Right lobe of liver (tissue), 4 donors: ENCODE measurements around the genes GPRC5D and H2AJ.

DNA sequence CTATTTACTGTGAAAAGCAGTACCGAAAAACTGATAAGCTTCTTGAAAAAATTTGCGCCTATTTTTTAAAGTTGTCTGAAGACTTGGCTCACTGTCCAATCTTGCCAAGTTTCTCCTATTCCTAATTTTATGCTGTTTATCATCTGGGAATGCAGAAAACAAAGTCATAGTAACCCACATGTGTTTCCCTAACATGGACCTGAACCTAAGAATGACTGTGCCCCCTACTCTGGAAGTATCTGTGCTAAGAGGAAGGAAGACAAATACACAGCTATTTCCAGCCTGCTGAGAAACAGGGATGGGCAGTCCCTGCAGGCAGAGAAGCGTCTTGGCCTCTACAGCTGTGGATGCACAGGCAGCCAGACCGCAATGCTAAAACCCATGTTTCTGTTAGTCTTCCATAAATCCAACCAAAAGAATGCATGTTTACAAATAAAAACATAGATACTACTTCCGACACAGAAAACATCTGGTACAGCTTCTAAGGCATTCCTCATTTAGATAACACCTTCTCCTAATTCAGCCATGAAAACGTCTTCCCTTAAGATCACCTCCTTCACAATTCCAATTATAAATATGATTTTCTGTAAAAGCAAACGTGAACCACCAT, 56.1 kb downstream of the DUSP16 start:
- PRO-cap, 4 experiments = peak in 1 of 4 experiments; most common plus-strand start position 318 of the sequence (in 1); most common minus-strand start position 241 of the sequence (in 1)
- RAMPAGE, long total RNA, 2 experiments = no peak in any of the 2 experiments

DNA sequence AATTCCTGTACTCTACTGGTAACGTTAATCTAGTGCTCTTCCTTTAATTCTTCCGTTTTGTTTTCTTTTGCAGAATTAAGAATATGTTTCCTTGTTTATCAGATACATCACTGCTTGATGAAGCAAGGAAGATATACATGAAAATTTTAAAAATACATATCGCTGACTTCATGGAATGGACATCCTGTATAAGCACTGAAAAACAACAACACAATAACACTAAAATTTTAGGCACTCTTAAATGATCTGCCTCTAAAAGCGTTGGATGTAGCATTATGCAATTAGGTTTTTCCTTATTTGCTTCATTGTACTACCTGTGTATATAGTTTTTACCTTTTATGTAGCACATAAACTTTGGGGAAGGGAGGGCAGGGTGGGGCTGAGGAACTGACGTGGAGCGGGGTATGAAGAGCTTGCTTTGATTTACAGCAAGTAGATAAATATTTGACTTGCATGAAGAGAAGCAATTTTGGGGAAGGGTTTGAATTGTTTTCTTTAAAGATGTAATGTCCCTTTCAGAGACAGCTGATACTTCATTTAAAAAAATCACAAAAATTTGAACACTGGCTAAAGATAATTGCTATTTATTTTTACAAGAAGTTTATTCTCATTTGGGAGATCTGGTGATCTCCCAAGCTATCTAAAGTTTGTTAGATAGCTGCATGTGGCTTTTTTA, 3.9 kb downstream of the CDKN1B start:
- PRO-cap, 4 experiments = peak in 1 of 4 experiments; most common plus-strand start position 162 of the sequence (in 1)
- RAMPAGE, long total RNA, 2 experiments = no peak in any of the 2 experiments

DNA sequence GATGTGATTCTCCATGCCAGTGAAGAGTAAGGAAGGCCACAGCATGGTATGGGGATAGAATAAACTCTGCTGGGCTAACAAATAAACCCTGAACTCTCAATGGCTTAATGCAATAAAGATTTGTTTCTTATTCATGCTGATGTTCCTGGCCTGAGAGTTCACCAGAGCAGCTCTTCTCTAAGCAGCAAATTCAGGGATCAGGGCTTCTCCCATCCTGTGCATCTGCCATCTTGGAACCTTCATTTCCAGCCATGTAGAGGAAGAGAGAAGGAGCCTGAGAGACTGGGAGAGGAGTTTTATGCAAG, 20.7 kb upstream of the APOLD1 start:
- PRO-cap, 4 experiments = no peak in any of the 4 experiments
- RAMPAGE, long total RNA, 2 experiments = no peak in any of the 2 experiments

- PRO-cap, 4 experiments = peak in 4 of 4 experiments; most common plus-strand start chr12:12787065 (in 4); most common minus-strand start chr12:12786976 (in 2)
- RAMPAGE, long total RNA, 2 experiments = no peak in any of the 2 experiments
Measured at GRCh38 chr12:12786698-12787218, 1.3 kb downstream of the APOLD1 start.

DNA sequence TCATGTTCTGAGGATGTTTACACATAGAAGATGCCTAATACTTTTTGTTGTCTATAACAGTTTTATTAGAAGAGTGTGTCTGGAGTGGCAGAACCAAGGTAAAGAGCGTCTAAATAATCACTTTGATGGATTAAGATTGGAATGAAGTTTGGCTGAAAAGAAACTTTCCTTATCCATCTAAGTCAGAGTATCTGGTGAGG, 18.6 kb downstream of the DDX47 start:
- PRO-cap, 4 experiments = no peak in any of the 4 experiments
- RAMPAGE, long total RNA, 2 experiments = no peak in any of the 2 experiments

- PRO-cap, 4 experiments = no peak in any of the 4 experiments
- RAMPAGE, long total RNA, 2 experiments = no peak in any of the 2 experiments
Measured at GRCh38 chr12:12909940-12910554, 18.7 kb downstream of the GPRC5A start.

DNA sequence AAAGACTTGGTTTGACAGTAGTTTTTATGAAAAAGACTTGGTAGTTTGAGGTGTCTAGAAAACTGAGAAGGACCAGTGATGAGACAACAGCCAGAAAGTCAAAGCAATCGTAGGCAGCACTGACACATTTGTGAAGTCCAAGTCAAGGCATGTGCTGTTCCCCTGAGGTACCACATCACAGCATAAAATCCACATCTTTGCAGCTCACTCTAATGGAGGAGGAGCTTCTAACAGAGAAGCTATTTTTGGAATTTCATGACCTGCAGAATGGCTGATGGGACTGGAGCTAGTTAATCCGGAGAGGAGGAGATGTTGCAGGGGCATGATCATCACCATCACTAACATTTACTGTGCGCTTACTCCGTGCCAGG, 28.7 kb downstream of the GPRC5A start:
- PRO-cap, 4 experiments = no peak in any of the 4 experiments
- RAMPAGE, long total RNA, 2 experiments = no peak in any of the 2 experiments

GRCh38 chr12:12949341-12949750, 2.6 kb downstream of the GPRC5D start:
- PRO-cap, 4 experiments = no peak in any of the 4 experiments
- RAMPAGE, long total RNA, 2 experiments = no peak in any of the 2 experiments

GRCh38 chr12:12951875-12952621, at the start of gene GPRC5D:
TSS of gene GPRC5D (minus strand) at chr12:12952170.
- PRO-cap, 4 experiments = no peak in any of the 4 experiments
- RAMPAGE, long total RNA, 2 experiments = no peak in any of the 2 experiments

GRCh38 chr12:13000970-13001697, 1.1 kb upstream of the HEBP1 start:
- PRO-cap, 4 experiments = peak in 3 of 4 experiments; most common plus-strand start chr12:13001511 (in 2); most common minus-strand start chr12:13001150 (in 1)
- RAMPAGE, long total RNA, 2 experiments = no peak in any of the 2 experiments

- PRO-cap, 4 experiments = no peak in any of the 4 experiments
- RAMPAGE, long total RNA, 2 experiments = no peak in any of the 2 experiments
Measured at GRCh38 chr12:13114253-13114967, 10.9 kb upstream of the GSG1 start.

GRCh38 chr12:13197765-13198716, 1.5 kb downstream of the EMP1 start:
- PRO-cap, 4 experiments = peak in 2 of 4 experiments; most common plus-strand start chr12:13198020 (in 1); most common minus-strand start chr12:13197932 (in 2)
- RAMPAGE, long total RNA, 2 experiments = no peak in any of the 2 experiments

- PRO-cap, 4 experiments = no peak in any of the 4 experiments
- RAMPAGE, long total RNA, 2 experiments = no peak in any of the 2 experiments
Measured at GRCh38 chr12:13211519-13212206, 15.1 kb downstream of the EMP1 start.

GRCh38 chr12:13256392-13256661, 59.8 kb downstream of the EMP1 start:
- PRO-cap, 4 experiments = no peak in any of the 4 experiments
- RAMPAGE, long total RNA, 2 experiments = no peak in any of the 2 experiments

- PRO-cap, 4 experiments = peak in 3 of 4 experiments; most common plus-strand start chr12:13744434 (in 3)
- RAMPAGE, long total RNA, 2 experiments = no peak in any of the 2 experiments
Measured at GRCh38 chr12:13744251-13744496, 237.2 kb downstream of the GRIN2B start.

GRCh38 chr12:14256485-14257057, 108.9 kb upstream of the ATF7IP start:
- PRO-cap, 4 experiments = no peak in any of the 4 experiments
- RAMPAGE, long total RNA, 2 experiments = no peak in any of the 2 experiments

- PRO-cap, 4 experiments = peak in 4 of 4 experiments; most common plus-strand start chr12:14396343 (in 3); most common minus-strand start chr12:14396145 (in 4)
- RAMPAGE, long total RNA, 2 experiments = no peak in any of the 2 experiments
Measured at GRCh38 chr12:14395956-14396733, 30.7 kb downstream of the ATF7IP start.

DNA sequence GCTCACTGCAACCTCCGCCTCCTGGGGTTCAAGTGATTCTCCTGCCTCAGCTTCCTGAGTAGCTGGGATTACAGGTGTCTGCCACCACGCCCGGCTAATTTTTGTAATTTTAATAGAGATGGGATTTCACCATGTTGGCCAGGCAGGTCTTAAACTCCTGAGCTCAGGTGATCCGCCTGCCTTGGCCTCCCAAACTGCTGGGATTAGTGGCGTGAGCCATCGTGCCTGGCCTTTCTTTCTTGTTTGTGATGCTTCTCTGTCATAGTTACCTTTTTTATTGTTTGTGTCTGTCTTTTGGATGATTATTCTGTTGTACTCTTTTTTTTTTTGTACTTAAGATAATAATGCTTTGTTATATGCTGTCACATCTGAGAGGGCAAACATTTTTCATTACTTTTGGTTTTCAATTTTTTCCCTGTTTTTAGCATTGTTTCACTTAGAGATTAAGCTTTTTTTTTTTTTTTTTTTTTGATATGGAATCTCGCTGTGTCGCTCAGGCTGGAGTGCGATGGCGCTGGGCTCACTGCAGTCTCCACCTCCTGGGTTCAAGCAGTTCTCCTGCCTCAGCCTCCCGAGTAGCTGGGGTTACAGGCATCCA, 35.9 kb downstream of the ATF7IP start:
- PRO-cap, 4 experiments = no peak in any of the 4 experiments
- RAMPAGE, long total RNA, 2 experiments = no peak in any of the 2 experiments

DNA sequence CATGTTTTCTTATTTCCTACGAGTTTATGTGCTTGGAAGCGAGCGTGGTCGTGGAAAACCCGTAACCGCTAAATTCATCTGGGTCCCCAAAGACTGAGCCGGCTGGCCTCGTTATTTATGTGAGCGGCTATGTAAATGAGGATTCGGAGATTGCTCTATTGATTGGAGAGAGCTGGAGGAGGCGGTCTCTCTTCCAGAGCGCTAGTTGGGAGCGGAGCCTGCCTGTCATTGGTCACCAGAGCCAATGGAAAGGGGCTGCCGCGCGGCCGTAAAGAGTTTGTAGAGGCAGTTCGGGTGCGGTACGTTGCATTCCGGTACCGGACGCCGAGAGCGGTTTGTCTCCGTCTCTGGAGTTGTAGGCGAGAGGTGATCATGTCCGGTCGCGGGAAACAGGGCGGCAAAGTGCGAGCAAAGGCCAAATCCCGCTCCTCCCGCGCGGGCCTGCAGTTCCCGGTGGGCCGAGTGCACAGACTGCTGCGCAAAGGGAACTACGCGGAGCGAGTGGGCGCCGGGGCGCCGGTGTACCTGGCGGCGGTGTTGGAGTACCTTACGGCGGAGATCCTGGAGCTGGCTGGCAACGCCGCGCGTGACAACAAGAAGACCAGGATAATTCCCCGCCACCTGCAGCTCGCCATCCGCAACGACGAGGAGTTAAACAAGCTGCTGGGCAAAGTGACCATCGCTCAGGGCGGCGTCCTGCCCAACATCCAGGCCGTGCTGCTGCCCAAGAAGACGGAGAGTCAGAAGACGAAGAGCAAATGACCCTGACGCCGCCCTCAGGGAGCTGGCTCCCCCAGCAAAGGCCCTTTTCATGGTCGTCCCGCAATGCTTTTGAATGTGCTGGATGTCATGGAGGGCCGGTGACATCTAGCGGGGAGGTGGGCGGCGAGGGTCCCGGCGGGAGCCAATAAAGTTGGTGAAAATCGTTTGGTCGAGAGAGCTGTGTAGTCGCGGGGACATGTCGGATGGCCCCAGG, at the start of gene H2AJ:
TSS of gene H2AJ (plus strand) at position 307 of the 976 bp plus-strand sequence.
- PRO-cap, 4 experiments = peak in 4 of 4 experiments; most common plus-strand start position 309 of the sequence (in 4); most common minus-strand start position 88 of the sequence (in 4)
- RAMPAGE, long total RNA, 2 experiments = start-site peak on the plus strand in 2 of 2 experiments, centred at positions 314 to 379 of the sequence, 2,312 to 4,538 reads per replicate; start-site peak on the minus strand in 1 of 2 experiments, centred at position 820 of the sequence, 5 reads per replicate

DNA sequence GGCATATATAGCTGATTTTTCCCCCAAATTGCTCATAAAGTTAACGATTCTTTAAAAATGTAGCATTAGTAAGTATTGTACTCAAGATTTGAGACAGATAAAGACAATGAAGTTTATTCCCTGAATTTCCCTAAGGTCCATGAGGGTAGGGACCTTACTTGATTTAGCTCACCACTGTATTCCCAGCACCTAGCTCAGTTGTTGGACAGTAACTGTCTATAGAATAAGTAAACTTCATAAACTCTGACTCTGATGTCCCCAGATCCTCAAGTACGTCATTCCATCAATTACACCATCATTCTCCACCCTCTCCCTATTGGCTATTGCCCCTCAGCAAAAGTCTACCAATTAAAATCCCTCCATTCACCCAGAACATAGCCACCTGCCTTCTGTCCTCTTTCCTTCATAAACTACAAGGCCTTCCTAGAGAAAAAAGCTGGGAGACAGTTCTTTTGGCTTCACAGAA, 9.6 kb downstream of the H2AJ start:
- PRO-cap, 4 experiments = no peak in any of the 4 experiments
- RAMPAGE, long total RNA, 2 experiments = no peak in any of the 2 experiments